LHCN-M2 (cell line): Measurements from ENCODE around the genes RNF212B, SLC22A17, THTPA and CARMIL3.

GRCh38 chr14:23028727-23029305, 5.9 kb downstream of the PSMB5 start:
- RAMPAGE, long total RNA = no peak

- RAMPAGE, long total RNA = no peak
Observed at GRCh38 chr14:23154943-23155762, 28.3 kb downstream of the SLC7A8 start.

- RAMPAGE, long total RNA = no peak
Observed at GRCh38 chr14:23237546-23238273, at the start of gene RNF212B. TSS of gene RNF212B (plus strand) at chr14:23237936.

DNA sequence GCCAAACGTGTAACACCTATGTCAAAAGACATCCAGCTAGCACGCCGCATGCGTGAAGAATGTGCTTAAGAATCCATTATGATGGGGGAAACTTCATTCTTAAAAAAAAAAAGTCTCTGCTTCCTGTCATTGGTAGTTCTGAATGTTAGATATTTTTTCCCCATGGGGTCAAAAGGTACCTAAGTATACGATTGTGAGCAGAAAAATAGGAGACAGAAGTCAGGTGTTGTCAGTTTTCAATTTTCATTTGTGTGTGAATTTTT, 7.3 kb downstream of the PPP1R3E start:
- RAMPAGE, long total RNA = no peak

- RAMPAGE, long total RNA = no peak
Observed at GRCh38 chr14:23307454-23308287, 1.0 kb downstream of the BCL2L2 start.

- RAMPAGE, long total RNA = no peak
Observed at GRCh38 chr14:23320122-23321375, 708 bp upstream of the PABPN1 start.

DNA sequence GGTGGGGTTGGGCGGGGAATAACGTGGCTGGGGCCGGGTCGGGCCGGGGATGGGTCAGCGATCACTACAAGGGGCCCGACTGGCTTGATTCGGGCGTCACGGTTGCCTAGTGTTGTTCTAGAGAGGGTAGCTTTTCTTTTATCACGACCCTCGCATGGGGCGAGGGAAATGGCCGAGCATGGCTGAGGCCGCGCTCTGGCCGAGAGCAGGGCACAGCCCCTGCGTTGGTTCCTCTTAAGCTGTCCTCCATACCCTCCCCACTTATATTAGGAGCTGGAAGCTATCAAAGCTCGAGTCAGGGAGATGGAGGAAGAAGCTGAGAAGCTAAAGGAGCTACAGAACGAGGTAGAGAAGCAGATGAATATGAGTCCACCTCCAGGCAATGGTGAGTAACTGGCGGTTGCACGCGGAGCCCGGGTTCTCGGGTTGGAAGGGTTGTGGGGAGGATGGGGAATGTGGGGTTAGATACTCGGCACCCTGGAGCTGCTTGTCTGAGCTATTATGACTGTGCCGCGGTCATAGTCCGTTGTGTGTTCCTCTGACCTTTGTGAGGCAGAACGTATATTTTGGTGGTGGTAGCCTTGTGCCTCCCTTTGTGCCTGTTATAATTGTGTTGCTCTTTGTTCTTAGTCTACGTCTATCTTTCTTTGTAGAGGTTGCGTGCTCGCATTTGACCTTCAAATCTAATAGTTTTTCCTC, 803 bp downstream of the PABPN1 start:
- RAMPAGE, long total RNA = no peak

- RAMPAGE, long total RNA = no peak
Observed at GRCh38 chr14:23352296-23353302, at the start of gene SLC22A17. TSS of gene SLC22A17 (minus strand) at chr14:23352887.

DNA sequence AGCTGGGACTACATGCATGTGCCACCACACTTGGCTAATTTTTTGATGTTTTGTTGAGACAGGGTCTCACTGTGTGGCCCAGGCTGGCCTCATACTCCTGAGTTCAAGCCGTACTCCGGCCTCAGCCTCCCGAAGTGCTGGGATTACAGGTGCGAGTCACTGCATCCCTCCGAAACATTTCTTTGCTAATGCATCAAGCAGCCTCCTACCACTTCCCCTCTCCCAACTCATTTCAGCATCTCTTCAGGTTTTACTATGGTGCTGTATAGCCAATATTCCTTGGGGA, 2.3 kb upstream of the SLC22A17 start:
- RAMPAGE, long total RNA = no peak

DNA sequence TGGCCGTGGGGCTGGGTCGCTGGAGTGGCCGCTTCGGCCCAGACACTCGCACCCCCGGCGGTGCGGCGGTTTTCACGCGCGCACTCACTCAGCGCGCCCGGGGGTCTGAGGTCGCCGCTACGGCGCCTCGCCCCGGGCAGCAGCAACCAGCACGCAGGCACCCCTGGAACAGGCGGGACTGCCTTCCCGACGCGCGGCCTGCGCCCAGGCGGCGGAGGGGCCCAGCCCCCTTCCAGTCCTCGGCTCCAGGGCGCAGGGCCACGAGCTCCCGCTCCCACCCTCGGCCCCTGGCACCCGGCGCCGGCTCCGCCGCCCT, 639 bp upstream of the EFS start:
- RAMPAGE, long total RNA = no peak

GRCh38 chr14:23420720-23421493, 12.8 kb upstream of the MYH6 start:
- RAMPAGE, long total RNA = no peak

GRCh38 chr14:23430312-23431161, 4.9 kb downstream of the MYH7 start:
- RAMPAGE, long total RNA = no peak

DNA sequence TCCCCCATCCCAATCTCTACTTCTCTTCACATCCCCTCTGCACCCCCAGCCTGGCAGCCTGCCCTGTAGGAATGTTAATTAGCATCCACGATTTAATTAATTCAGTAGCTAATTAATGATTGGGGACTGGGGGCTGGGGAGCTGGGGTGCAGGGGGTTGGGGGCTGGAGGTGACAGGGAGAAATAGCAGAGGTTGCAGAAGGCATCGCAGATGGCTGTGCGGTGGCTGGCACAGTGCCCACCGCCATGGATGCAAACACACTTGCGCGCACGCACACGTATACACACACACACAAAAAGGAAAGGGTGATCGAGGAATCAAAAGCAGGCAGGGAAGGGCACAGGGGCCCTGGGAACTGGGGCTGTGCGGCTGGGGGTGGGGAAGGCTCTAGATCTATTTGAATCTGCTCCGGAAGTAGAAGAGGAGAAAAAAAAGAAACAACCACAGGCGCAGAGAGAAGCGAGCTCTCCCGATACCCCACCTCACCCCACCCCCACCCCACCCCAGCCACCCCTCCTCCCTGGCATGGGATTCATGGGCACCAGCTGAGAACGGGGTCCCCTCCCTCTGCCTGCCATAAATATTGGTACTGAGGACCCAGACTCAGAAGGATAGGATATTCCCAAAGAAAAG, 39.4 kb downstream of the ZFHX2 start:
- RAMPAGE, long total RNA = no peak

- RAMPAGE, long total RNA = no peak
Observed at GRCh38 chr14:23537078-23537737, 14.4 kb downstream of the ZFHX2 start.

- RAMPAGE, long total RNA = no peak
Observed at GRCh38 chr14:23555612-23556649, at the start of gene THTPA. TSS of gene THTPA (plus strand) at chr14:23556271.

- RAMPAGE, long total RNA = no peak
Observed at GRCh38 chr14:23572579-23573256, 5.1 kb upstream of the AP1G2 start.

DNA sequence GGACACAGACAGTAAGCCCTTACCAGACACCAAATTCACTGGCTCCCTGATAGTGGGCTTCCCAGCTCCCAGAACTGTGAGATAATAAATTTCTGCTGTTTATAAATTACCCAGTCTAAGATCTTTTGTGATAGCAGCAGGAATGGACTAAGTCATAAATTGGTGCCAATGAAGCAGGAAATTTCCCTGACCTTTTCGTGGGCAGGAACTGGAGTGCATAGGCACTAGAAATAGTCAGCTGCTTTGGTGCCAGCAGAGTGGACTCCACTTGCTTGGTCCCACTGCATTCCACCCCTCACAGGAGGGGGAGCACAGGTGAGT, 63.0 kb downstream of the DHRS2 start:
- RAMPAGE, long total RNA = no peak

DNA sequence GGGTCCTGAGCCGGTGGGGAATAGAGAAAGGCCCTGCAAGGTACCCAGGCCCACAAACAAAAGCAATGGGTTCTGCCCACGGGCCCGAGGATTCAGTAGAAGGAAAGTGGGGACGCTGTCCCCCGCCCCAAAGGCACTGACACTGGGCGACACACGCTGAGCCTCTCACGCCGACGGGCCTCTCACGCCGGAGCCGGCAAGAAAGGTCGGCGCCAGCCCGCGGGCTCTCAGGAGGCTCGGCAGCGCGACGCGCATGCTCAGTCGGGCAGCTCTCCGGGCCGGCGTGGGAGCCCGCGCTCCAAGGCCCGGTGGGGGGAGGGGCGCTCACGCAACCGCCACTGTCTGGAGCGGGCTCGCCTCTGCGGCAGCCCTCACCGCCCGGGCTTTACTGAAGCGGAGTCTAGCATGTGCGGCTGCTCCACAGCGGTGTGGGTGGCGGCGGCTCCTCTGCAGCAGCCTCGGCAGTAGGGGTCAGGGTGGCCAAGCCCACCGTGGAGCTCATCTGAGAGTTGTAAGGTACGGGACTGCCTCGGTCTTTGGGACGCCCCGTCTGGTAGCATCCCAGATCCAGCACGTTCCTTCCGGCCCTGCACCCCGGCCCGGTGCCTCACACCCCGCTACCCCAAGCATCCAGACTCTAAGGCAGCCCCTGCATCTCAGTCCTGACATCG, 16.2 kb downstream of the DHRS4 start:
- RAMPAGE, long total RNA = no peak

DNA sequence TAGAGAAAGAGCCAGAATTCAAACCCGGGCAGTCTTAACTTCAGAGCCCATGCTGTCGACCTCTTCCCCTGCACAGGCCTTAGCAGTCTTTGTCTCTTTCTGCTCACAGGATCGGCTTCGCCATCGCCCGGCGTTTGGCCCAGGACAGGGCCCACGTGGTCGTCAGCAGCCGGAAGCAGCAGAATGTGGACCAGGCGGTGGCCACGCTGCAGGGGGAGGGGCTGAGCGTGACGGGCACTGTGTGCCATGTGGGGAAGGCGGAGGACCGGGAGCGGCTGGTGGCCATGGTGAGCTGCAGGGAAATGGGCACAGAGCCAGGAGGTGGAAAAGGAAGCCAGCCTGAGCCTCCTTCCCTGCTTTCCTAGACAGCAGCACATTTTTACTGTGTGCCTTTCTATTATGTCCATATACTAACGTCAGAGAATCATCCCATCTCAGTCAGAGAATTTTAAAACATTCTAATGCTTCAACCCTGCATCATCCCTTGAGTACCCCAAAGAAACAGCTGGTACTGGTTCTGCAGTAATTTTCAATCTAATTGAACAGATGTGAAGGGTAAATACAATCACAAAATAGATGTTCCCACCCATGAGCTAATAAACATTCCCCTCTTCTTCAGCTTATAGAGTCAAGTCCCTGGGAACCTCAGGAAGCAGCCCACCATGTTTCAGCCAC, 1.5 kb downstream of the DHRS4L2 start:
- RAMPAGE, long total RNA = no peak

- RAMPAGE, long total RNA = no peak
Observed at GRCh38 chr14:24051153-24052278, at the start of gene CARMIL3. TSS of gene CARMIL3 (plus strand) at chr14:24052009.